NT2/D1 (cell line): ENCODE measurements around a stretch of chr2.

DNA sequence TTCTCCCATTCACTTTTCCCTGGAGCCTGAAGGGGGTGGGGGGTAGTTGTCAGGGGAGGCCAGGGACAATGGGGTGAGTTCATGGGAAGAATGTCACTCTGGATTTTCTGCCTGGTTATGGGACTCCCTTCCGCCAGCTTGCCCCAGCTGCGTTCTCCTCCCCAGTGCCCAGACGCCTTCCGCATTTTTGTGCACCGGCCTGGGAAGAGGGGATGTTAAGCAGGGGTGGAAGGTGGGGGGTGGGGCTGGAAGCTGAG is 2.4 kb downstream of the IGFBP2 start:
- RRBS, 2 experiments: no CpG with 5 or more reads among the region's 5 CpGs

- RRBS, 2 experiments: no CpG with 5 or more reads among the region's 19 CpGs
Observed at GRCh38 chr2:216674976-216676078, 20.0 kb downstream of the IGFBP5 start.

DNA sequence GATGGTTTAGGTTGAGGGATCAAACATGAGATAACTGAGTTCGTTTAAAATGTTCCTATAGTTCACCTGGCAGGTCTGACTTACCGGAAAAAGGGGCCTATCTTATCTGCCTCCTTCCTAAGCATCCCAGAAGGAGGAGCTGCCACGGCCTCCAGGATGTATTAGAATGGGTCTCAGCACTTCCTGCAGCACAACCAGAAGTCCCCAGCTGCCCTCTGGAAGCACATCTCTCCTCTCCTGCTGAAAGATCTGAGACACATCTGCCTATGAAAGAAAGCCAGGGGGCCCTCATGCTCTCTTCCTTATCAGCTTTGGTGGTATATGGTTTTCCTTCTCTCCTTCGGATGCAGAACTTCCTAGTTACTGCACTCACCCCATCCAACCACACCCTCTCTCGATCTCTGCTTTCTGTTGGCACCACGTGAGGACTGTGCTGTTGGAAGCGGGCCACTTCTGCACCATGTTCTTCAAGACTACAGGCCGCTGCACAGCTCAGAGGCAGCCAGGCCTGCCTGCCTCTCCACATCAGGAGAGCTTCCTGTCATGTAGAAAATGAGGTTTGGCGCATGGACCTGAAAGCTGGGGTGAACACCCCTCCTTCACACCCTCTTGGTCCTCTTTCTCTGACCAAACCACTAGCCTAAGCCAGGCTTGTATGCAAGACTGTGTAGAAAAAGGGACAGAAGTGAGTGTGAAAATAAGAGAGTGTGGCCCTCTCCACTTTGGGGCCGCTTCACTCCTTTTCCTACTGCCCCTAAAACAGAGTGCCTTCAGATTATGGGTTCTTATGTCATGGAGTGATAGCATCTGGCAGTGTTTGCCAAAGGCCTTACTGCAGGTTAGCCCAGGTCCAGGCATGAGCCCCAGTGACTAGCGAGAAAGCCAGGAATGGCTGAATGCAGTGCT is 6.4 kb downstream of the IGFBP5 start:
- RRBS, 2 experiments: no CpG with 5 or more reads among the region's 11 CpGs

DNA sequence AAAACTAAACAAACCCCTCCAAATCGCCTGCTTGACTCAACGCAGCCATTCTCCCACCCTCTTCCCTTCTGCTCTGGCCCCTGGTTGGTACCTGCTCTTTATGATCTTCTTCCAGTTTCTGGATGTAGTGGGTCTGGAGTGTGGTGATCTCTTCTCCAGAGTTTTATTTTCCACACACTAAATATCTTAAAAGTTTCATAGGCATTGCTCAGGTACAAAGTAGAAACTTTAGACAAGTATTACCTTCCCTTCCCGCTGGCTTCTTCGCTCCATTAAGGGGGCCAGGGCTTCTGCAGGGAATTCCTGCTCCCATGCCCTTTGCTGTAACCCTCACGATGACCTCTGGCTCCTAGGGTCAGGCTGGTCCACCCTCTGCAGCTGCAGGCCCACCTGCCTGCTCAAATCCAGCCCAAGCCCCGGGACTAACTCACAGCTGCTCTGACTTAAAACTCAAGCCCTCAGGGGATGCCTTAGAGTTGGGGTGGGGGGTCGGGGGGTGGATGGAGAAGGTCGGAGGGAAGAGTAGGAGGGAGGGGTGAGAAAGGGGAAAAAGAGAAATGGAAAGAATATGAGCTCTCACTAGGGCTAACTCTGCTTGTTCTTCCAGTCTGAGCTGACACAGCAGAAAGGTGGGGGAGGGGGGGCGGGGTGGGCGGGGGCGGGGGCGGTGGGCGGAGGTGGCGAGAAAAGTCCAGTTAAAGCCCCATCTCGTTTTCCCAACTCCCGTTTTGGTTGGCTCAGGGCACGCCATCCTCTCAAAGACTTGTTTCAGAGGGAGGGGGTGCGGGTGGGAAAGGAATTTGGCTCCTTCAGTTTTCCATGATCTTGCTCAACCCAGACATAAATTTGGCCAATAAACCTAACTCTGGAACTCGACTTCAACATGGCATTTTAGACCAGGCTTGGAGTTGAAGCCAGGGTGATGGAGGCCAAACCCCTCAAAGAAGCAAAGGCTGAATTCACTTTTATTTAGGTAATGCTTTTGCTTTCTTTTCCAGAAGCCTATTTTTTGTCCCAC is 4.8 kb downstream of the IGFBP5 start:
- RRBS, 2 experiments: no CpG with 5 or more reads among the region's 19 CpGs

- RRBS, 2 experiments: no CpG with 5 or more reads among the region's 6 CpGs
Observed at GRCh38 chr2:216717360-216717756, 22.0 kb upstream of the IGFBP5 start.

GRCh38 chr2:216880570-216881243 is 20.8 kb upstream of the TNP1 start:
- RRBS, 2 experiments: no CpG with 5 or more reads among the region's 7 CpGs

- RRBS, 2 experiments: no CpG with 5 or more reads among the region's 15 CpGs
Observed at GRCh38 chr2:216887013-216887884, 27.4 kb upstream of the TNP1 start.

- RRBS, 2 experiments: no CpG with 5 or more reads among the region's 9 CpGs
Observed at GRCh38 chr2:217247372-217248007, 387.6 kb upstream of the TNP1 start.

- RRBS, 2 experiments: no CpG with 5 or more reads among the region's 6 CpGs
Observed at GRCh38 chr2:217413300-217413798, 553.5 kb upstream of the TNP1 start.

DNA sequence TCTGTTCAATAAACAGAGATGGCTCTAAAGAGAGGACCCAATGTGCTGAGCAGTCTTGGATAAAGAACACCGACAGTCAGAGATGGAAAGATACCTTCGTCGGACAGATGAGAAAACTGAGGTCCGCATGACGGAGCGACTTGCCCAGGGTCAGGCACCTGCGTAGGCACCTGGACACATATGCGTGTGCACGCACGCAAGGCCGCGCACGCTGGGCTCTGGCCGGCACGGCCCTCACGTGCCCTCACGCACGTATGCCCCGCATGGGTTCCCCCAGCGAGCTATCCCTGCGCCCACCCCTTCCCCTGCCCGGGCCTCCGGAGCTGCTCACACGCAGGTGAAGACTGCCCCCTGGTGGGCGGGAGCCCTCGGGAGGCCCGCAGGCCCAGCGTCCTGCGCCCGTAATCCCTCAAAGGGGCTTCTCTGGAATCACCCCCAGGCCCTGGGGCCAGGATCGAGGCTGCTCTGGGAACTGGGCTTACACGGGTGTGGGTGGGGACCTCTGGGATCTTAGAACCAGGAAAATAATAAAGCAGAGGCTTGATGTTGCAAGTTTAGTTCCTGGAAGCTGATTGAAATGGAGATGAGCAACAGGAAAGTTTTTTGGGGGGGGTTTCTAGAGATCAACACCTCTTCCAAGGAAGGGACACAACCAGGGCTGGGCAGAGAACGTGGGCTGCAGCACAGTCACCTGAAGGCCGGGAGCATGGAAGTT is 246.3 kb downstream of the TNS1 start:
- RRBS, 2 experiments: 3 to 5% methylated on average over 3 to 8 of the region's 34 CpGs

DNA sequence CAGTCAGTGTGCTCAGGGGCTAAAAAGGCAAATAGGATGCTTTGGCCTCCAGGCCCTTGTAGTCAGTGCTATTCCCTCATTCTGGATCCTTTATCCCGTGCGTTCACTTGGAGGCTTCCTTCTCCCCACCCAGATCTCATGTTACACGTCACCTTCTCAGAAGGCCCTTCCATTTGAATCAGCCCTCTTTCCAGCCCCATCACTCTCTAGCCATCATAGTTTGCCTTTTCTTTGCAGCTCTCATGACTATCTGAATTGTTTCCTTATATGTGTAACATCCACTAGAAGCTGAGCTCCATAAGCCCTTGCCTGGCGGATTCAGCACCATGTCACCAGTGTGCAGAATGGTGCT is 113.4 kb downstream of the TNS1 start:
- RRBS, 2 experiments: no CpG with 5 or more reads among the region's 4 CpGs

DNA sequence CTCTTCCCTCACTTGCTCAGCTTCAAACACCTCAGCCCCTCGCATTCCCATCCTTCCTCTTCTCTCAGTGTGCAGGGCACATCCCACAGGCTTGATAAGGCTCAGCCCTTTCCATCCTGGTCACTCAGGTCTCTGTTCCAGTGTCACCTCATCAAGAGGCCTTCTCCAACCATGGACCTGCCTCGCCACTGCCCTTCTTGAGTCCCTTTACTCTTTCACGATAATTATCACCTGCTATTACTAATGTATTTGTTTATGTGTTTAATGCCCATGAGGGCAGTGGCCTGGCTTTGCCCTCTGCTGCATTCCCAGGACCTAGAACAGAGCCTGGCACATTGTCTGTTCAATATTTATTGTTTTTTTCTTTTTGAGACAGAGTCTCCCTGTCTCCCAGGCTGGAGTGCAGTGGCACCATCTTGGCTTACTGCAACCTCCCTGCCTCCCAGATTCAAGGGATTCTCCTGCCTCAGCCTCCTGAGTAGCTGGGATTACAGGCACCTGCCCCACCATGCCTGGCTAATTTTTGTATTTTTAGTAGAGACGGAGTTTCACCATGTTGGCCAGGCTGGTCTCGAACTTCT is 111.0 kb downstream of the TNS1 start:
- RRBS, 2 experiments: no CpG with 5 or more reads among the region's 5 CpGs

GRCh38 chr2:217899230-217900647 is 103.1 kb downstream of the TNS1 start:
- RRBS, 2 experiments: no CpG with 5 or more reads among the region's 24 CpGs

DNA sequence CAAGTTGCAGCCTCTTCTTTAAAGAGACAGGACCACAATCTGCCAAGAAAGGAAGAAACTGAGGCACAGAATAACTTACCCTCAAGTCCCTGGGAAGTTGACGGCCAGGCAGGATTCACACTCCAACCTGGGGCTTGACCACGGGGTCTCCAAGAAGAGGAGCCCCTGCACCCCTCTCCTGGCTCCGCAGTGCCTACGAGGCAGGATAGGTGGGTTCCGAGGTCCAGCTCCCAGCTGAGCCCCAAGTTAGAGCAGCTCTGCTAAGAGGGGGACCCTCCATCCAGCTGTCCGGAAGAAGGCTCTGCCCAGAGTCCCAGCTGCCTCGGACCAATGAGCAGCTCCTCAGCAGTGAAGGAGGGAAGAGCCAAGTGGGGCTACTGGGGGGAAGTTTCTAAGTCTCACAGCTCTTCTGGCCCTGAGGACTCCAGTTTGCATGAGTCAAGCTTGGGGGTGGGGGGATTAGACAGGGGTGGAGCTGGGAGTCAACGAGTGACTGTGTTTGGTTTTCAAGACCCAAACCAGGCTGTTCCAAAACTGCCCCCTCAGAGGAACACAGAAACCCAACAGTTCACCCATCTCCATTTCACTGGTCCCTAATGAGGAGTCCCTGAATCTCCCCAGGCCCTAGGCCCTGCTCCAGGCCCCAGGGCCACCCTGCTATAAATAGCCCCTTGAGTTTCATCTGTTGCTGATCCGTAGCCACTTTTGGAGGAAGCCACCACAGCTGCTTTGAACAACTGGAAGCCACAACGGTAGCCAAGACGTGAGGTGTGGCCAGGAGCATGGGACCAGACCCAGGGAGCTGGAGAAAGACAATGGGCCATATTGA is 101.0 kb downstream of the TNS1 start:
- RRBS, 2 experiments: no CpG with 5 or more reads among the region's 11 CpGs

DNA sequence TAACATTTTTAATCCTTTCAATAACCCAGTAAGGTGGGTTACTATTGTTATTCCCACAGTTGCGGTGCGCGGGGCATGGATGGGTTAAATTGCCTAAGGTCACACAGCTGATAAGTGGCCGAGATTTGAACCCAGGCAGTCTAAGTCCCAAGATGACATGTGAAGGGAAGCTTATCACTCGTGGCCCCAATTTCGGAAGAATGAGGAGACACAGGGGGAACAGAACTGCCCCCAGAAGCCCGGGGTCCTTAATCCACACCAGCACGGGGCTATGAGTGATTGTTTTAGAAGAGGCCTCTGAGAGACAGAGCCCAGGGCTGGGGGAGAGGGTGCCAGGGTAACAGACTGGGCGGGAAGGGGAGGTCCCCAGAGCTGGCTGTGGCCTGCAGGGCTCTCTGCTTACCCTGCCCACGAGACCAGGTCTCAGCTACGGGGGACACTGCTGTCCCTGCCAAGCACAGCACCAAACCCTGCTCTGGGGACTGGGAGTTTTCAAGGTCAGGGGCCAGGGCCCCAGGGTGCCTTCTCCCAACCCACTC is 80.9 kb downstream of the TNS1 start:
- RRBS, 2 experiments: no CpG with 5 or more reads among the region's 11 CpGs

DNA sequence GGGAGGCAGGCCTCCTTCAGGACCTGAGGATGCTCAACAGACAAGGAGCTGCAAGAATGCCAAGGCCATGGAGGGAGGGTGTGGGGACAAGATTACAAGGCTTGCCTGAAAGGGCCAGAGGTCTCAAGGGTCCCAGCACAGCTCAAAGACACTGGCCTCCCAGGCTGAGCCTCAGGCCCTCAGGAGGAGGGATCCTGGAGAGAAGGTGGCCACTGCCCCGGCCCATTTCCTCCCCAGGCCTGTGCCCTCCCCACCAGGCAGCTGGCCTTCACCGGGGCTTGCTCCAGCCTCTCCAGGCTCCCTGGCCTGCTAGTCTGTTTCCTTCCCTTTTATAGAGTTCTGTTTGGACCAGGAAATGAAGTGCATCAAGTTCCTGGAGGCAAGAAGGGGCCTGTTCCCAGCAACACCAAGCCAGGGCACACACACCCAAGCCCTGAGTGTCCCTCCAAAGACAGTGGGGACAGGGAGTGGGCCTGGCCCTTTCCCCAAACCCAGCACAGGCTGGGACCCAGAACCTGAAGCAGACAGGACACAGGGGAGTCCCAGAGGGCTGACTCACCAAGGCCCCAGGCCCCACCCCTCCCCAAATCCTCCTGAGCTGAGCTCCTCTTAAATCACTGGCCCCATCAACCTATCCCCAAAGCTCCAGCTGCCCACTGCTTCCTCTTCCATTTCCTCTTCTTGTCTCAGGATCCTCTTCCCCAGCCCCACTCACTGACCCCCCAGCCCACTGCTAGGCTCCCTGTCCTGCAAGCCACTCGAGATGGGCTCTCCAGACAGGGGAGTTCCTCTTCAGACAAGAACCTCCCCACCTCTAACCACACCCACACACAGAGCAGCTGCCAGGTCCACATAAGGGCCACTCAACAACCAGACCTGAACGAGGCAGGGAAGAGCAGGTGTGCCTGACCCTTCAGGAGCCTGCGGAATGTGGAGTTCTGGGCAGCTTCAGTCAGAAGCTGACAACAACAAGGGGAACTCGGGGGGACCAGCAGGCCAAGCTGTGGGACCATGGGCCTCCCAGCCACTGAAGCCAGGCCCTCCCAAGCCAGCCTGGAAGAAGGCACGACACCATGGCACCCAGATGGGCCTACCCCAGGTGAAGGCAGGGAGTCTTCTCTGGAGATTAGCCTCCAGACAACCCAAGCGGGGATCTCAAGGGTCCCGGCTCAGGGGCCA is 74.3 kb downstream of the TNS1 start:
- RRBS, 2 experiments: 92% methylated on average over 3 of the region's 9 CpGs

DNA sequence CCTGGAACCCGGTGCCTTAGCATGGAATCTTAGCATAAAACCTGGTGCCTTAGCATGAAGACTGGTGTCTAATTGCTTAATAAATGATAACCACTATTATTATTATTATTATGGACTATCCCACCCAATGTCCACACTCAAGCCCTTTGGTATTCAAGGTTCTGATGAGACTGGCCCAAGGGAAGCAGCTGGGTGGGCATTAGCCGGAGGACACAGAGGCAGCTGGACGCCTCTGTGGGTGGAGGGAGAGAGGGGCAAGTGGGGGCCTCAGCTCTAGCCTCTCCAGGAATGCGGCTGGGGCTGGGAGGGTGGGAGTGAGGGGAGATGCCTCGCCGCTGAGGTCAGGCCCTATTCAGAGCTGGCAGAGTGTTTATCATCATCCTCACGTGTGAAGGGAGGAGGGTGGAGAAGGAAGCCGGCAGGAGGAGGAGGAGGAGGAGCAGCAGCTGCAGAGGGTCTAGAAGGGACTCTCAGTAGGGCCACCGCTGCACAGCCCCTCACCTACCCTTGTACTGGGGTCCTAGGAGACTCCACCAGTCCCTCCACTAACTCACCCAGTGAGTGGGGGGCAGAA is 43.1 kb downstream of the TNS1 start:
- RRBS, 2 experiments: no CpG with 5 or more reads among the region's 9 CpGs

GRCh38 chr2:217978381-217979709 is 23.9 kb downstream of the TNS1 start:
- RRBS, 2 experiments: under 1 to 1% methylated on average over 23 to 24 of the region's 65 CpGs

DNA sequence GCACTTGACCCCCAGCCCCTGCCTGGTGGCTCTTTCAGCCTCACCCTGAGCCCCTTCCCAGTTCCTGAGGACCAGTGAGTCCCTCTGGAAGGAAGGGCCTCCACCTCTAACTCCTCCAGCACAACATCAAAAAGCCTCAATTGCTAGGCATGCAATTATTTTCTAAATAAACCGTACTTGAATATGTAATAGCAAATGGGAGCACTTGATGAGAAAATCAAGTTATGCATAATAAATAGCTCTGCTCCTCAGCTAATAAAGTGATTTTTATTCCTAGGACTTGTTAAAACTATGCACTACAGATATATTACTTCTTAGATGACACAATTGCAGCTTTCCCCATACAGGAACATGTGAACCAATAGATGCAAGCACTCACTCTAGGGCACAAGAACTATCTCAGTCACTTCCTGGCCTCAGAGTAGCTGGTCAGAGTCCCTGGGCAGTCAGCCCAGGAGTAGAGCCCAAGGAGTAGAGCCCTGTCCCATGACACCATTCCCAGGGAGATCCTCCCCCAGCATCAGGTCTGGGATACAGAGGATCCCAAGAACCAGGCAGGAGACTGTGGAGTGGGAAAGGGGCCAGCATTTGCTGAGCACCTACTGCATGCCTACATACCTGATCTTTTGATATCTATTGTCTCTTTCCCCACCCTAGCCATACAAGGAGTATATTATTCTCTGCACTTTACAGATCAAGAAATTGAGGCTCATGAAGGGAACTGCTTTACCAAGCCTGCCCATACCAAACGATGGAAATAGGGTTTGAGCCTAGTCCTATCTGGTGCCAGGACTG is 2.7 kb downstream of the TNS1 start:
- RRBS, 2 experiments: no CpG with 5 or more reads among the region's 2 CpGs

DNA sequence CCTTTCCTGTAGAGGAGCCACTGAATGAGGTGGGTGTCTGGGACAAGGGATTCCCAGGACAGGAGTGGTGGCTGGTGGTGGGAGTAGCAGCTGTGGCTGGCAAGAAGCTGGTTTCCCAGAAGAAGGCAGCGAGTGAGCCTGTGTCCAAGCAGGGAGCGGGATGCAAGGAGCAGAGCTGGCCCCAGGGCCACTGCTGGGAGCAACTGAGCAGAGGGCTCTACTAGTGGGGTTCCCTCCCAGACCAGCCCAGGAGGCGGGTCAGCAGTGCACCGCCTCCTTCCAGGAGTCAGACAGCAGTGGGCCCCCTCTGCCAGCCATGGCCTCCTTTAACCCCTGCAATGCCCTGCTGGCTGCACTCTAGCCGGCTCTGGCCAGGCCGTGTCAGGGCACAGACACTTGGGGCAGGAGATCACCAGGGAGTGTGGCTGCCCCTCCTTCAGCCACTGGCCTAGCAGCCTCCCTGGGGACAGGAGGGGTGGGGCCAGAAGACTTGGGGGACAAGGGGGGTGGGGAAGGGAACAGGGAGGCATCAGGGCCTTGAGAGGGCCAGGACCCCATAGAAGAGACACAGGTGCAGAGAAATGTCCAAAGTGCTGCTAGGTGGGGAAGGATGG is 3.4 kb upstream of the RUFY4 start:
- RRBS, 2 experiments: no CpG with 5 or more reads among the region's 6 CpGs